ENCODE measurements around the genes FKBP4 and TULP3.

GRCh38 chr12:1933193-1933763 lies 14.8 kb upstream of the CACNA2D4 start:
- PRO-cap, 3 experiments = no peak in any of the 3 experiments
- RAMPAGE, long total RNA, 2 experiments = no peak in any of the 2 experiments
- RRBS = no CpG with 5 or more reads among the region's 15 CpGs

GRCh38 chr12:2053701-2054703 lies 1.2 kb downstream of the CACNA1C start:
- PRO-cap, 3 experiments = peak in 1 of 3 experiments; most common plus-strand start chr12:2053888 (in 1)
- RAMPAGE, long total RNA, 2 experiments = no peak in any of the 2 experiments
- RRBS = 1% methylated on average over 52 of the region's 96 CpGs

- PRO-cap, 3 experiments = no peak in any of the 3 experiments
- RAMPAGE, long total RNA, 2 experiments = start-site peak on the plus strand in 1 of 2 experiments, at chr12:2069126-2069431 at its widest, 8 reads per replicate
- RRBS = no CpG with 5 or more reads among the region's 6 CpGs
These were observed 16.3 kb downstream of the CACNA1C start for GRCh38 chr12:2068959-2069636.

- PRO-cap, 3 experiments = no peak in any of the 3 experiments
- RAMPAGE, long total RNA, 2 experiments = no peak in any of the 2 experiments
- RRBS = no CpG with 5 or more reads among the region's 13 CpGs
These were observed 71.7 kb downstream of the CACNA1C start for GRCh38 chr12:2124387-2125011.

DNA sequence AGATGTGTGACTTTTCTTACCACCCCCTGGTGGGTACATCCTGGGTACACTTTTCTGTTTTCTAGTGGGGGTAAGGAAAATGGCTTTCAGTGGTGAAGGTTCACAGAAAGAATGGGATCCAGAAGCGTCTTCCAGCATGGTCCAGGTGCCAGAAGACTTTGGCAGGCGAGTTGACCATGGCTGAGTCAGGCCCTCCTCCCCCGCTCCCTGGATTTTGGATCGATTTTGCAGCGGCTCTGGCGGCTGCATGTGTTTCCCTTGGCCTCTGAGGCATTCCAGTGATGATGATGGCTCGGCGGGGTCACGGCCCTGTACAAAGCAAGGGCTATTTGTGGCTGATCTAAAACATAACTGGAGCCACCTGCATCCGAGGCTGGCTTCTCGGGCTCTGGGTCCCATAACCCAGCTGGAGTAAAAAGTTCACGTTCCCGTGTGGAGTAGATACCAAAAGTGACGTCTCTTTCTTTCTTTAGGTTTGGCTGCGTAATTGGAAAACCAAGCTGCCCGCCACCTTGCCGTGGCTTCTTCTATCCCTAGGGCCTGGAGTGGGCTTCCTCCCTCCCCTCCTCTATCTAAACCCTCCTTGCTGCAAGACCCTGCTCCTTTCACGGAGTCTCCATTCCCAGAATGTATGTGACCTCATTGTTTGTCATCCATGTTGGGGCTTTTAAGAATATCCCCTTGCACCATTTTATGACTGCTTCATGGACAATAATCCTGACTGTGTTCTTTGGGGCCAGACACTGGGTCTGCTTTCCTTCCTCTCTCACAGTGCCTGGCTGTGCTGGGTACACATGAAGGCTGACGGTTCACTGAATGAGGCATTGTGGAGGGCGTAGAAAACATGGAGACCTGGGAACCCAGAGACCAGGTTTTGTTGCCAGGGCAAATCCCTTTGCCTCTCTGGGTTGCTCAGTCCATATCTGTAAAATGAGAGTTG lies 111.0 kb downstream of the CACNA1C start:
- PRO-cap, 3 experiments = no peak in any of the 3 experiments
- RAMPAGE, long total RNA, 2 experiments = no peak in any of the 2 experiments
- RRBS = no CpG with 5 or more reads among the region's 20 CpGs

DNA sequence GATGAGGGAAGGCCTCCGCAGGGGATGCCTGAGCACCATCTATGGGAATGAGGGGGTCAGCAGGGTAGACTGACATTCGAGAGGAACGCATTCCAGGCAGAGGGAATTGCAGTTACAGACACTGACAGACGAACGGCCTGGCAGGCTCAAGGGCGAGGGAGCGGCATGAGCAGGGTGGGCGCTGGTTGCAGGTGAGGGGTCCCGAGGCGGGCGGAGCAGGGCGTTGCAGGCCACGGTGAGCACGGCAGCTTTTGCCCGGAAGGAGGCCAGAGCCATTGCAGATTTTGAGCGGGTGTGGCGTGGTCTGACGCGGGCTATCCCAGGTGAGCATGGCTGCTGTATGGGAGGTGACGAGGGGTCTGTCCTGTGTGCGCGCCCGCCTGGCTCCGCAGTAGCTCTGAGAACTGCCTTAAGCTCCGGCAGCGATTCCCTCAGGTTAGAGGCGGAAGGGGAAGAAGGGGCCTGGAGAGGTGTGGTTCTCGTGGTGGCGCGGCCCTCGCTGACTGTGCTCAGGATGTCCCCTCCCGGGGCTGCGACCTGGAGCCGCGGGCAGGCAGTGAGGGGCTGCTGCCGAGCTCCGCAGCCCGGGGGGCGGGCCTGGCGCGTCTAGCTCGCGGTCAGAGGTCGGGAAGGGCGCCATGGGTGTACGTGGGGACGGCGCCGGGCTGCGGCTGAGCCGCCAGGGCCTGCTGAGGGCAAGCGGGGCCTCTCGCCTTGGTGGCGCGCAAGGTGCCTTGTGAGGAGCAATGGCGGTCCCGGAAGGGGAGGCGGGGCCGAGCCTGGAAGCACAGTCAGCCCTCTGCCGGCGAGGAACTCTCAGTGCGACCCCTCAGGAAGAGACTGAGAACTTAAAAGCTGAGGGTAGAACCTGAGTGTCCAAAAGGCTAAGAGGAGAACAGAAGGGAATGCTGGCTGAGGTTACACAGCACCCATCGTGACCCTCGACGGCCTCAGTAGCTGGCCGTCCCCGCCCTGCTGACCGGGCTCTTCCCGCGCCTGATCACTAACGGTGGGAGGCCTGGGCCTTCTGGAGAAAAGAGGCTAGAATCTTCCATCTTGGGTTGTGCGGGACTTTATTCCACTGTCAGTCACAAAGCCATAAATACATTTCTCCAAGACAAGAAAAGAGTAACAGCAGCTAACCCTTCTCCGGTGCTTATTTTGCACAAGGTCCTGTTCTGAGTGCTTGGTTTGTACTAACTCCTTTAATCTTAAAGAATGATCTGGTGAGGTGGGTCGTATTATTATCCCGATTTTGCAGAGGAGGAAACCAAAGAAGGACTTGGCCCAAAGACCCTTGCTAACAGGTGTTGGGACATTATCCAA lies 177.3 kb downstream of the CACNA1C start:
- PRO-cap, 3 experiments = peak in 2 of 3 experiments; most common plus-strand start position 280 of the sequence (in 2); most common minus-strand start position 399 of the sequence (in 2)
- RAMPAGE, long total RNA, 2 experiments = start-site peak on the minus strand in 1 of 2 experiments, centred at position 634 of the sequence, 10 reads per replicate
- RRBS = 15% methylated on average over 29 of the region's 75 CpGs

DNA sequence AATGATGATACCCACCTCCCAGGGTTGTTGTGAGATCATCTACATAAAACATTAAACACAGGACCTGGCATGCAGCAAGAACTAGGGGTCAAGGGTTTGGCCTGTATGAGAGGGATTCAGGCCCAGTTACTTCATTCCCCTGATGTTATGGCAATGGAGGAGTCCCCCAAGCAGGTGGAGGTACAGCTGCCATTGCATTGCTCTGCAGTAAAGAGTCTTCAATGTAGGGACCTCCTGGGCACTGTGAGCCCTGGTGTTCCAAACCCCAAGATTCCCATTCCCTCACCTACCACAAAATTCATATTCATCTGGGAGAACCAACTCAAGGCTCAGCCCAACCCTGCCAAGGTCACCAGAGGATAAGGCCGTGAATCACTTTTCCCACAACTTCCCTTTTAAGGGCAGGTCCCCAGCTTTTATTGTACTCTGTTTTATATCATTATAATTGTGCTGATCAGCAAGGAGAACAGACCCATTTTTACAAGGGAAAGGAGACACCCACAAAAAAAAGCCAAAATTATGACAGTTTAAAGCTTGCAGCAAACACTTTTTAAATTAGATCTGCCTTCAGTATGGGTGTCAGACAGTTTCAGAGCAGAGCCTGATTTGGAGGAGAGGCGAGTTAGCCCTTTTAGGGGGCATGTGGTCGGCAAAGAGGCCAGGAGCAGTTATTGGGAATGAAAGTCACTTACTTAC lies 363.0 kb upstream of the FKBP4 start:
- PRO-cap, 3 experiments = no peak in any of the 3 experiments
- RAMPAGE, long total RNA, 2 experiments = no peak in any of the 2 experiments
- RRBS = no CpG with 5 or more reads among the region's 3 CpGs

DNA sequence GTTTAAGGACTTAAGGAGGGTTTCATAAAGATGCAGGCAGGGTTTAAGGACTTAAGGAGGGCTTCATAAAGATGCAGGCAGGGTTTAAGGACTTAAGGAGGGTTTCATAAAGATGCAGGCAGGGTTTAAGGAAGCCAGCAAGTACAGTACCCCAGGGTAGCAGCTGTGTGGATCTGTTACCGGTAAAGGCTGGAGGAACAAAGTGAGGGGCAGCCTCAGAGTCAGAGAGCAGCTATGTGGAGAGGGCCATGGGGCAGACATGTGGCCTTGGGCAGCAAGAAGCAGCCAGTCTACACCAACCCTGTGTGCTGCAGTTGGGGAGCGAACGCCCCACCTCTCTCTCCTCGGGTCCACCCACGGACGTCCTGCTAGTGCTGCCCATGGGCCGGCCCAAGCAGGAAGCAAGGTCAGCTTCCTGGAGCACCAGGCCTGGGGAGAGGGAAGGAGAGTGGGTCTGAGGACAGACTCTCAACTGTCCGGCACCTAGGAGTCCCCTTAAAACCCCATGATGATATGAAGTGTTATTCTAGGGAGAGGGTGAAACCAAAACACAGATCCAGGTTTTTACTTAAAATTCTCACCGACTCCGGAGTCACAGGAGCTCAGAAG lies 254.9 kb upstream of the FKBP4 start:
- PRO-cap, 3 experiments = no peak in any of the 3 experiments
- RAMPAGE, long total RNA, 2 experiments = no peak in any of the 2 experiments
- RRBS = 76% methylated on average over 4 of the region's 10 CpGs

DNA sequence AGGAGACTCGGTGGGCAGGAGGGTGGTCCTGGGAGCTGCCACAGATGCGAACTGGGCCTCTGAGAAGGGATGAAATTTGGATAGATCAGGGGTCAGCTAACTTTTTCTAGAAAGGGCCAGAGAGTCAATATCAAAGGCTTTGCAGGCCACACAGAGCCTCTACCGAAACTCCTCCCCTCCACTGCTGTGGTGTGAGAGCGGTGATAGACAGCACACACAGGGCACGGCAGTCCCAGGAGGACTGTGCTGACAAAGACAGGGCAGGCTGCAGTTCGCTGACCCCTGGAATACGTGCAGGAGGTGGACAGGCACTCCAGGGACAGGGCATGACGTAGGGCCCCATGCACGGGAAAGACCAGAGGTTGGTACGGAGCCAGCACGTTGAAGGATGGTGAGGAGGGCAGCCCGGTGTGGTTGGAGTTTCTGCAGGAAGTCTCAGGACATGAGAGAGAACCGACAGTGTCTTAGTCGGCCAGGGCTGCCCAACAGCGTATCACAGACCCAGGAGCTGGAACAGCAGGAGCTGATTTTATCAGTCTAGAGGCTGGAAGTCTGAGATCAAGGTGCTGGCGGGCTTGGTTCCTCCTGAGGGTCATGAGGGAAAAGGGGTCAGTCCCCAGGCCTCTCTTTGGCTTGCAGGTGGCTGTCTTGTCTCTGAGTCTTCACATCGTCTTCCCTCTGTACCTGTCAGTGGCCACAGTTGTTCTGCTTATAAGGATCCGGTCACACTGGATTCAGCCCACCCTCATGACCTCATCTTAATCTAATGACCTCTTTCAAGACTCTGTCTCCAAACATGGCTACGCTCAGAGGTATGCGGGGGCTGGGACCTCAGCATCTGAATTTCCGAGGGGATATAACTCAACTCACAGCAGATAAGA lies 254.2 kb upstream of the FKBP4 start:
- PRO-cap, 3 experiments = no peak in any of the 3 experiments
- RAMPAGE, long total RNA, 2 experiments = no peak in any of the 2 experiments
- RRBS = no CpG with 5 or more reads among the region's 21 CpGs

DNA sequence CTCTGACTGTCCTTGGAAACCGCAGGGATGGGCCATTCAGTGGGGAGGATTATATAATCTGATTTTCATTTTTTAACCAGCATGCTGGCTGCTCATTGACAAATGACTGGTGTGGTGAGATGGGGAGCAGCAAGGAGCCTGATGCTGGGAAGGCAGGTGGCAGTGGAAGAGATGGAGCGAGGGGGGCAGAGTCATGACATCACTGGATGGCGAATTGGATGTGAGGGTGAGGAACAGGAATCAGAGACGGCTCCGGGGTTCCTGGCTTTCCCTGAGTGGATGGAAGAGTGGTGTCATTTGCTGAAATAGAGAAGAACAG lies 173.3 kb upstream of the FKBP4 start:
- PRO-cap, 3 experiments = no peak in any of the 3 experiments
- RAMPAGE, long total RNA, 2 experiments = no peak in any of the 2 experiments
- RRBS = no CpG with 5 or more reads among the region's 5 CpGs

DNA sequence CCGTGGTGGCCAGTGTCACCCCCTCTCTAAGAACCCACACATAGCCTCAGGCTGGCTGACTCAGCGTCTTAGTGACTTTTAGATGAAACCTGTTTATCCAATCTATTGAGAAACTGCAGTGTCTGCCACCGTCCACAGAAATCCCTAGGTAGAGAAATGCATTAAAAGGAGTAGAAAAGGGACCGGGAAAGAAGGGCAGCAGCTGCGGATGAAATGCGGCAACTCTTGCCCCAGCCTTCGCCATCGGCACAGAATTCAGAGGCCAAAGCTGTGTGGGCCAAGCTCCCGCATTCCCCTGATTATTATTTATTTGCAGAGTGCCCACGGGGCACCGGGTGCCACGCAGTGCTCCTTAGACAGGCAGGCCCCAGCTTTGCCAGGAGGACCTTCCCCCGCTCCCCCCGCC lies 170.1 kb upstream of the FKBP4 start:
- PRO-cap, 3 experiments = no peak in any of the 3 experiments
- RAMPAGE, long total RNA, 2 experiments = no peak in any of the 2 experiments
- RRBS = no CpG with 5 or more reads among the region's 14 CpGs

DNA sequence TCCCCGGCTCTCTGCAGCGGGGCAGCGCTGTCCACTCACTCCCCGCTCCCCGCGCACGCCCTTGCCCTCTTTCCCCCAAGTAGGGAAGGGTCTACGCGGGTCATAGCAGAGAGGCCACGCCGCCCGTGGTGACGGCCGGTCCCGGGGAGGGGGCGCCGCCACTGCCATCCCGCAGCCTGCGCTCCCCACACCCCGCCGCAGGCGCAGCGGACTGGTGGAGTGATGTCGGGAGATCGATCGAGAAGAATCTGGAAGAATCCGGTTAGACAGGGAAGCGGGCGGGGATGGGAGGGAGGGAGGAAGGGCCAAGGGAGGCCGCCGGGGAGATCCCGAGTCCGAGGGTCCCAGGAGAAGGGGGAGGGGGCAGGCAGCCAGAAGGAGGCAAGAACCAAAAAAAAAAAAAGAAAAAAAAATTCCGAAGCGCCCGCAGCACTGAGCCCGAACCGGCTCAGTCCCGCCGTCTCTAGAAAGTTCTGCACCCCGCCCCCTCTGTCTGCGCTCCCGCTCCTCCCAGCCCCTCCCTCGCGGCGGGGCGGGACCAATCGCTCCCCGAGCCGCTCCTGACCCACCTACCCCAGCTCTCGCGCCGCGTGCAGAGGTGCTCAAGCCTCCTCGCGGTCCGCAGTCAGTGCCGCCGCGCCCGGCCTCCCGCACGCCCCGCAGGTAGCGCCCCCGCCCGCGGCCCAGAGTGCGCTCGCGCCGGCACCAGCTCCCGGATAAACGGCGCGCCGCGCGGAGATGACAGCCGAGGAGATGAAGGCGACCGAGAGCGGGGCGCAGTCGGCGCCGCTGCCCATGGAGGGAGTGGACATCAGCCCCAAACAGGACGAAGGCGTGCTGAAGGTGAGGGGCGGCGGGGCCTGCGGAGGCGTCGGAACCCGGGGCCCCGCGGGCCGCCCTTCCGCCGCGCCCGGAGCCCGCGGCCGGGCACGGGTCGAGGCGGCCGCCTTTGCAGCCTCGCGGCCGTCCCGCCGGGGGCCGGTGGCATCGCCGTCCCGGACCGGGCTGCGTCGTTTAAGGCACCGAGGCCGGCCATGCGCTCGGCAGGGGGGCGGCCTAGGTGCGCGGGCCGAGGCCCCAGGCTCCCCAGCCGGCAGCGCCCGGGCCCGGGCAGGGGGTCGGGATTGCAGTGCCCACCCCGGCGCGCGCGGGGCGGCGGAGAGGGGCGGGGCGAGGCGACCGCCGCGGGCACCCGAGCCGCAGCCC lies at the start of gene FKBP4:
FKBP4 (plus strand) TSS at position 569 of the 1,206 bp plus-strand sequence.
- PRO-cap, 3 experiments = peak in 3 of 3 experiments; most common plus-strand start position 605 of the sequence (in 3); most common minus-strand start position 465 of the sequence (in 2)
- RAMPAGE, long total RNA, 2 experiments = start-site peak on the plus strand in 2 of 2 experiments, centred at positions 721 to 725 of the sequence, 1,487 to 1,921 reads per replicate
- RRBS = 1% methylated on average over 55 of the region's 149 CpGs

GRCh38 chr12:2823561-2824455 lies 11.0 kb downstream of the NRIP2 start:
- PRO-cap, 3 experiments = no peak in any of the 3 experiments
- RAMPAGE, long total RNA, 2 experiments = no peak in any of the 2 experiments
- RRBS = no CpG with 5 or more reads among the region's 17 CpGs

- PRO-cap, 3 experiments = peak in 1 of 3 experiments; most common minus-strand start chr12:2878507 (in 1)
- RAMPAGE, long total RNA, 2 experiments = no peak in any of the 2 experiments
- RRBS = no CpG with 5 or more reads among the region's 9 CpGs
These were observed 1.4 kb downstream of the RHNO1 start for GRCh38 chr12:2878183-2879126.

GRCh38 chr12:2890159-2890990 lies at the start of gene TULP3:
Gene TULP3 (plus strand): TSS chr12:2890891.
- PRO-cap, 3 experiments = peak in 3 of 3 experiments; most common plus-strand start chr12:2890896 (in 3); most common minus-strand start chr12:2890729 (in 2)
- RAMPAGE, long total RNA, 2 experiments = start-site peak on the plus strand in 2 of 2 experiments, at chr12:2890885-2890921 at its widest, 135 to 196 reads per replicate
- RRBS = 2% methylated on average over 12 of the region's 67 CpGs

DNA sequence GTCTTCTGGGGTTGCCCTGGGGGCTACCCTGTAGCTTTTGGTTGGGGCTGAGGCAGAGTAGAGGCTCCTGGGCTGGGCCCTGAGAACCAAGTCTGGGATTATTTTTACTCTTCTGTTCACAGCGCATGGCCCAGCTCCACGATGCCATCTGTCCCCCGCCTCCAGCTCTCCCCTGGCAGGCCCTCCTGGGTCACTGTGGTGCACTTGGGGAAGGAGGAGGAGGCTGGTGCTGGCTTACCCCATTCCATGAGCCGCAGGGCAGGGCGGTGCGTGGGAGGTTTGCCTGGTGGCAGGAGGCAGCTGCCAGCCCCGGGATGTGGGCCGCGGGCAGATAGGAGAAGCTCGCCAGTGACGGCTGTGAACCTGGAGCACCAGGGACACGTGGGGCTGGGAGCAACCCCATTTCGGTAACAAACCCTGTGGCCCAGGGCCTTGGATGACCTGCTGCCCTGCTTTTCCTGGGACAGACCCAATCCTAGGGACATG lies 23.2 kb downstream of the TEAD4 start:
- PRO-cap, 3 experiments = no peak in any of the 3 experiments
- RAMPAGE, long total RNA, 2 experiments = no peak in any of the 2 experiments
- RRBS = no CpG with 5 or more reads among the region's 13 CpGs

- PRO-cap, 3 experiments = no peak in any of the 3 experiments
- RAMPAGE, long total RNA, 2 experiments = no peak in any of the 2 experiments
- RRBS = no CpG with 5 or more reads among the region's 10 CpGs
These were observed 34.6 kb upstream of the TSPAN9 start for GRCh38 chr12:3042484-3043087.

- PRO-cap, 3 experiments = no peak in any of the 3 experiments
- RAMPAGE, long total RNA, 2 experiments = no peak in any of the 2 experiments
- RRBS = no CpG with 5 or more reads among the region's 16 CpGs
These were observed 91.6 kb downstream of the TSPAN9 start for GRCh38 chr12:3168699-3169262.

GRCh38 chr12:3200981-3202137 lies 124.2 kb downstream of the TSPAN9 start:
- PRO-cap, 3 experiments = no peak in any of the 3 experiments
- RAMPAGE, long total RNA, 2 experiments = no peak in any of the 2 experiments
- RRBS = 19% methylated on average over 6 of the region's 37 CpGs

DNA sequence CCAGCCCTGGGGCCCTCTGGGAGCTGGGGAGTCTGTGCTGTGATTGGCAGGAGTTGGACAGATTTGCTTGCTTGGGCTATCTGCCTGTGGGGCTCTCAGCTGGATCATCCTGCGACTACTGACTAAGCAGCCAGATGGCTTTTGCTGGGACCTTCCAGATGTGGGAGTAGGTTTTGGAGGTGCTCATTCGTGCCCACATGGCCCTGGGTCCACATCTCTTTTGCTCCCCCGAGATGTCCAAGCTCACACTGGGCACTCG lies 138.9 kb downstream of the TSPAN9 start:
- PRO-cap, 3 experiments = no peak in any of the 3 experiments
- RAMPAGE, long total RNA, 2 experiments = no peak in any of the 2 experiments
- RRBS = no CpG with 5 or more reads among the region's 4 CpGs

Data from testis (tissue), 5 donors.